ENCODE measurements around a stretch of chr10.

DNA sequence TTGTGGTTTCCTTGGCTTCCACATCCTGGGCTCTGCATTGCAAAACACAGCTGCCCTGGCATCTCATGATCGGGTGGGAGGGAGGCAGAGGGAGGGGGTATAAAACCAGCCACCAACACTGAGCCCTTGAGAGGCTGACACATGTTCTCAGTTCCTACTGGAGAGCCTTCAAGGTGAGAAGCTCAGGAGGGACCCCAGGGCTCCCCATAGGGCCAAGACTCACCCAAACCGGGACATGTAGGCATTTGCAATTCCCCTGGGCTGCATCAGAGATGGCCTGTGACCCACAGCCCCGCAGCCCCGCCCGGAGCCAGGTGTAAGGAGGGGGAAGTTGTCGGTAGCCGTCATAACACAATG is 61.4 kb downstream of the MKI67 start:
- PRO-cap, 3 experiments, result peak in 3 of 3 experiments; most common plus-strand start position 150 of the sequence (in 3)
- RAMPAGE, long total RNA, 4 experiments, result no peak in any of the 4 experiments
- RRBS, result 45% methylated on average over 4 of the region's 7 CpGs

DNA sequence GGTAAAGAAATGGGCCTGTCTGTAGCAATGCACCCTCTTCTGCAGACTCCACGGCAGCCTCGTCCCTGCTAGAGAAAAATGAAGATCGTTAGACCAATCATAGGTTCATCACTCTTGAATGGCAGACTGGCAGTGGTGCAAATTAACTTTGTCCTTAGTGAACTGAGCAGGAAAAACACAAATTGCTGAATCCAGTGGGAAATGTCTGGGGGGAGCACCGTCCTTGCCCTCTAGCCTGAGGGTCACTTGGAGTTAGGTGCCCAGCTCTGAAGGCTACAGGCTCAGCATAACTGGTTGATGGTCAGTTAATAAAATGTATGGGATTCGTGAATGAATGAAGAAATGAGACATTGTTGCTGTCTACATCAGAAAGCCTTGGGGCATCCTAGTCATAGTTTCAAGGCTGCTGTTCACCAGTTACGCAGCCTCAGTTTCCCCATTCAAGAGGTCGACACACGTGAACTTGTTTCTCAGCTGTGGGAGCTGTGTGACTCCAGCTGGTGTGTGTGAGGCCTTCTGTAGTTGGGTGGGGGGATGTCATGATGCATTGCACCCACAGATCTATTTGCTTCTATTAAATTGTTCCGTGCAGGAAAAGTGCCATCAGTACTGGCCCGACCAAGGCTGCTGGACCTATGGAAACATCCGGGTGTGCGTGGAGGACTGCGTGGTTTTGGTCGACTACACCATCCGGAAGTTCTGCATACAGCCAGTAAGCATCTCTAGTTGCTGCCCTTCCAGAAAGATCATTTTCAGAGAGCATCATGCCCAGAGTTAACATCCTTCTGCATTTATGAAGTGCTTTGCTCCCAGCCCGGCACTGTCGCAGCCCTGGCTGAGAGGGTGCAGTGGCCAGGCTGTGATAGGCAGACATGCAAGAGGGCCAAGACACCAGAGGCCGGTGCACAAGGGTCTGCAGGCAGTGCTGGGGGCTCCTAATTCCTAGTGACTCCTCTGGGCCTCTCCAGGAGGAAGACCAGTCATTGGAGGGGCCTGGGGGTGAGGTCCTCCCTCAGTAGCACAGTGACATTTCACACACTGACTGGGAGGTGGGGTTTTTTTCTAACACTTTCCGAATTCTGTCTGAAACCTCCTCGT is 60.4 kb downstream of the MKI67 start:
- PRO-cap, 3 experiments, result no peak in any of the 3 experiments
- RAMPAGE, long total RNA, 4 experiments, result no peak in any of the 4 experiments
- RRBS, result 82% methylated on average over 6 of the region's 20 CpGs

- PRO-cap, 3 experiments, result no peak in any of the 3 experiments
- RAMPAGE, long total RNA, 4 experiments, result start-site peak on the minus strand in 1 of 4 experiments, at chr10:128098949-128099116 at its widest, 6 reads per replicate
- RRBS, result no CpG with 5 or more reads among the region's 4 CpGs
Measured at GRCh38 chr10:128098867-128099329, 27.3 kb downstream of the MKI67 start.

DNA sequence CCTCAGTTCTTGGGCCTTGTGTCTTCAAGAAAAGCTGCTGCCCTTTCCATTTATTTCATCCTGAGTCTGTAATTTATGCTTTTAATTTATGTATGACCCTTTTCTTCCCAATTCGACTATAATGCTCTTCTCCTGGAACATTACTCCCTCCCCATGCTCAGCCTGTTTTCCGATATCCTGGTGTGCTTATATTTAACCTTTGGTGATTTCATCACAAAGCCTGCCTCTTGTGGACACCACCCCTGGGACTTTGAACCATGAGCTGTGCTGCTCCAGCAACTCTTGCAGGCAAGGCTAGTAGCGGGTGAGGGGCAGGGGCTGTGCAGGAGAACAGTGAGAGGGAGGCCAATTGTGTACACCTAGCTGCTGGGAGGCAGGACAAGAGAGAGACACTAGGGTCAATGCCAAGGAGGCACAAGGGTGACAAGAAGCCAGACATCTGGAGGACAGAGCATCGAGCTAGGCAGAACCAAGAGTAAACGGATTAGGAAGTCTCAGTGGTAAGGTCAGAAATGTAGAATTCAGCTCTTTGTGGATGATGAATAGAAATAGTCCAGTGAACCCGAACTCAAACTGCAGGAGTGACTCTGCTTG is 30.8 kb upstream of the MKI67 start:
- PRO-cap, 3 experiments, result no peak in any of the 3 experiments
- RAMPAGE, long total RNA, 4 experiments, result no peak in any of the 4 experiments
- RRBS, result no CpG with 5 or more reads among the region's 6 CpGs

GRCh38 chr10:128875962-128876385 is 591.1 kb upstream of the MGMT start:
- PRO-cap, 3 experiments, result no peak in any of the 3 experiments
- RAMPAGE, long total RNA, 4 experiments, result no peak in any of the 4 experiments
- RRBS, result no CpG with 5 or more reads among the region's 3 CpGs

DNA sequence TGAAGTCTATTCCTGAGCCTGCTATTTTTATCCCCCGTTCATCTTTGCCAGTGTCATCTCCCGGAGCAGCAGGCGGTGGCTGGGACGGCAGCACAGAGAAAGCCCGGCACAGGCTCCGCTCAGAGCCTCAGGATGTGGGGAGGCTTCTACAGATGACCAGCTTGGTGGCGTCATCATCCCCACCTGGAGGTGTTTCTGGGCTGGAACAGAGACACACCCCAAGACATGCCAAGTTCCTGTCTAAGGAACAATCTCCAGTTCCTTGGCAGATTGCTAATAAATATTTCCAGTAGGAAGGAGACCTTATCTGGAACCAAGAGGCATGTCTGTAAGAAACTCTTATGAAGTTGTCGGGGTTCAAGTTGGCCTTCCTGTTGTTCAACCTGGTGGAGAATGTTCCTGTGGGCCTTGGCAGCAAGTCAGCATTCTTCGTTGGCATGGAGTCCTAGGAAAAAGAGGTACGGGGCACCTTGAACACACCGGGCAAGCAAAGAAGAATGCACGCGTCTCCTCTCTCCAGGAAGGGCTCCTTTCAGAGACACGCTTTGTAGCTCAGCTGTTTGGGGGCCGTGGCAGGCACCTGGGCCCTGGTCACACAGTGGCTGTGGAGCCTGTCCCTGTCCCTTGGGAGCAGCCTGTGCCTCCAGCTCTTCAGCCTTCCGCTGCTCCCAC is 552.2 kb upstream of the MGMT start:
- PRO-cap, 3 experiments, result no peak in any of the 3 experiments
- RAMPAGE, long total RNA, 4 experiments, result no peak in any of the 4 experiments
- RRBS, result 82% methylated on average over 4 of the region's 16 CpGs

DNA sequence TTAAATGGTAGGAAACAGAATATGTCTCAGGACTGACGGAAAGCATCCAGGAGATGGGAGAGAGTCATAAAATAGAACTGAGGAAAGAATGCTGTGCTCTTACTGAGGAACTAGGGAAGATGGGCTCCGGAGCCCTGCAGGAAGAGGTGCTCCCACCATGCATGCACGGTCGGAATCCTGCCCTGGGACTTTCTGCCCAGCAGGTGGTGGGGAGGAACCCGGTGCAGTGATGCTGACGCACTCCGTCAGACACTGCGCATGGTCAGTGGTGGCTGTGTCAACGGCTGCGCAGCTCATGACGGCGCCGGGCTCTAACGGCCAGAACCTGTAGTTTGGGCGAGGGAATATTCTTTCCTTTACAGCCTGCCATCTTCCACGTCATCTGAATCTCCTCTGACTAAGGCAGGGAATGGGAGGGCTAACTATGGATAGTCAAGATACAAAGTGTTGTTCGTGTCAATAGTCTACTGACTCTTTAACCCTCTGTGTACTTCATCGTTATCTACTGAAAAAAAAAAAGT is 189.2 kb upstream of the MGMT start:
- PRO-cap, 3 experiments, result no peak in any of the 3 experiments
- RAMPAGE, long total RNA, 4 experiments, result no peak in any of the 4 experiments
- RRBS, result 91% methylated on average over 9 of the region's 18 CpGs

- PRO-cap, 3 experiments, result no peak in any of the 3 experiments
- RAMPAGE, long total RNA, 4 experiments, result no peak in any of the 4 experiments
- RRBS, result 98% methylated on average over 2 of the region's 15 CpGs
Measured at GRCh38 chr10:129624246-129624946, 157.4 kb downstream of the MGMT start.

GRCh38 chr10:129949569-129949805 is 14.6 kb downstream of the EBF3 start:
- PRO-cap, 3 experiments, result no peak in any of the 3 experiments
- RAMPAGE, long total RNA, 4 experiments, result no peak in any of the 4 experiments
- RRBS, result no CpG with 5 or more reads among the region's 6 CpGs

- PRO-cap, 3 experiments, result no peak in any of the 3 experiments
- RAMPAGE, long total RNA, 4 experiments, result no peak in any of the 4 experiments
- RRBS, result 10% methylated on average over 41 of the region's 98 CpGs
Measured at GRCh38 chr10:129964635-129965810, 949 bp upstream of the EBF3 start.

GRCh38 chr10:131808976-131809410 is 91.8 kb upstream of the PPP2R2D start:
- PRO-cap, 3 experiments, result no peak in any of the 3 experiments
- RAMPAGE, long total RNA, 4 experiments, result no peak in any of the 4 experiments
- RRBS, result no CpG with 5 or more reads among the region's 7 CpGs

GRCh38 chr10:131905969-131906482 is 5.2 kb downstream of the PPP2R2D start:
- PRO-cap, 3 experiments, result no peak in any of the 3 experiments
- RAMPAGE, long total RNA, 4 experiments, result no peak in any of the 4 experiments
- RRBS, result no CpG with 5 or more reads among the region's 2 CpGs

- PRO-cap, 3 experiments, result no peak in any of the 3 experiments
- RAMPAGE, long total RNA, 4 experiments, result no peak in any of the 4 experiments
- RRBS, result no CpG with 5 or more reads among the region's 31 CpGs
Measured at GRCh38 chr10:131917950-131918975, 17.5 kb downstream of the PPP2R2D start.

DNA sequence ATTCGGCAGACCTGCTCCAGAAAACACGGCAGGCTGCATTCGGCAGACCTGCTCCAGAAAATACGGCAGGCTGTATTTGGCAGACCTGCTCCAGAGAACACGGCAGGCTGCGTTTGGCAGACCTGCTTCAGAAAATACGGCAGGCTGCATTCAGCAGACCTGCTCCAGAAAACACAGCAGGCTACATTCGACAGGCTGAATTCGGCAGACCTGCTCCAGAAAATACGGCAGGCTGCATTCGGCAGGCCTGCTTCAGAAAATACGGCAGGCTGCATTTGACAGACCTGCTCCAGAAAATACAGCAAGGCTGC is 38.6 kb downstream of the PPP2R2D start:
- PRO-cap, 3 experiments, result no peak in any of the 3 experiments
- RAMPAGE, long total RNA, 4 experiments, result no peak in any of the 4 experiments
- RRBS, result no CpG with 5 or more reads among the region's 12 CpGs

DNA sequence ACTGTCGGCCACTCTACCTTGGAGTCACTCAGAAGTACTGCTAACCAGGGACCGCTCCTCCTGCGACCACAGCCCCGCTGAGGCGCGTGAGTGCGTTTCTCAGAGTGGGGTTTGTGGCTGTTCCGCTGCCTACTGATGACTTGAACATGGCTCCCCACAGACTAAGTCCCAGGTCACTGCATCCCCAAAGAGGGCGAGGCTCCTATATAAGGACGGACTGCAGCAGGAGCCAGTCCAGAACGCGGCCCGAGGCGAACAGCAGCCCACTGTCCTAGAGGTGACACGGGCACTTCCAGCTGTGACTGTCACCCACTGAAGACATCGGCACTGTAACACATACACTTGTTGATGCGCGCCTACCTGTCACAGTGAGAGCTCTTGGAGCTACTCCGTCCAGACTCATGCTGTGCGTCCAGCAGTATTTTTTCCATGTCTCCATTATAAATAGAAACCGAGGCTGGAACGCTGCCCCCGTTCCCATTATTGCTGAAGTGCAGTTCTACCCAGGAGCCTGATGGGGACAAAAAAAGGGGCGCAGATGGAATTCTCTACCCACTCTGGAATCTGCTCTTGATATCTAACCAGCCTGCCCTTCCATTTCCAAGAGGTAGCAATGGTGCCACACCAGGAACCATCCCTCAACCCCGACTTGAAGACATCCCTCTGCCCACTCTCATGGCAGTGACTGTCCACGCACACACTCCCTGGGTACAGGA is 8.1 kb downstream of the BNIP3 start:
- PRO-cap, 3 experiments, result no peak in any of the 3 experiments
- RAMPAGE, long total RNA, 4 experiments, result no peak in any of the 4 experiments
- RRBS, result no CpG with 5 or more reads among the region's 26 CpGs

- PRO-cap, 3 experiments, result no peak in any of the 3 experiments
- RAMPAGE, long total RNA, 4 experiments, result no peak in any of the 4 experiments
- RRBS, result no CpG with 5 or more reads among the region's 7 CpGs
Measured at GRCh38 chr10:132010935-132011440, 29.3 kb upstream of the BNIP3 start.

DNA sequence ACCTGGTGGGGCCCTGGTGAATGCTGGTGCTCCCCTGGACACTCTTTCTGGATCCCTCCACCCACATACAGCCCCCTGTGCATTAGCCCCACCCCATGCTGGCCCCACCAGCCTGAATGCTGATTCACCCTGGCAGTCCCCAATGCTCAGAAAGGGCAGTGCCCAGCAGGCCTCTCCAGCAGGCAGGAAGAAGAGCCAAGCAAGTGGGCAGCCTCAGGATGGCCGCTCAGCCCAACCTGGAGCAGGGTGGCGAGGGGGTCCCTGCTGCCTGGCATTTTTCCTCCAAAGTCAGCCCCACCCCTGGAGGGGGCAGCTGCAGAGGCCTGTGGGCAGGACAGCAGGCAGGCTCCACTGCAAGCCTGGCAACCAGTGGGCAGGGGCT is 1.7 kb upstream of the PWWP2B start:
- PRO-cap, 3 experiments, result peak in 3 of 3 experiments; most common plus-strand start position 178 of the sequence (in 3); most common minus-strand start position 141 of the sequence (in 1)
- RAMPAGE, long total RNA, 4 experiments, result no peak in any of the 4 experiments
- RRBS, result no CpG with 5 or more reads among the region's 2 CpGs

DNA sequence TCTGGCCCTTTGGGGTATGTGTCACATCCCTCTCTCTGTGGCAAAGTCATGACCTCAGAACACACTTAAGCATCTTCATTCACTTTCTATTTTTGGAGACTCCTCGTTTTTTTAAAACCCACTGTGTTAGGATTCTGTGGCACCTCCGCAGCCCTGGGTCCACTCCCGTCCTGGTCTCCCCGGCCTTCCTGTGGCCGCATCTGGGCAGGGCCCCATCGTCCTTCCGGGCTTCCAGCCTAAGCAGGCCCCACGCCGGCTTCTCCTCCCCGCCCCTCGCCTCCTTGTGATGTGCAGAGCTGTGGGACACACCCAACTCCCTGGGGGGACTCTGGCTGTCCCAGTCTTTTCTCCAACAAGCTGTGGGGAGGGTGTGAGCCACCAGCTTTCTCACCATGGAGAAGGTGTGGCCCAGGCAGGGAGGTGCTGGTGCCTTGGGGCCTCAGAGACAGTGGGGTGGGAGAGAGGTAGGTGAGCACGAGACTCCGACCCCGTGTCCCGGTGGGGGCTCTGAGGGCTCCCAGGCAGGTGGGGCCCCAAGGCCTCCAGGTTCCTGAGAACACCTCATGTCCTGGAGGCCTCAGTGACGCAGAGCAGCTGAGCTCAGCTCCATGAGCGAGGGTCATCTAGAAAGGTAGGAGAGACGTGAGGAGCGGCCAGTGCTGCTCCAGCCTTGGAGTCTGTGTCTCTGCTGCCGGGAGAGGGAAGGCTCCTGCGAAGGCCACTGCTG is 16.6 kb downstream of the PWWP2B start:
- PRO-cap, 3 experiments, result peak in 2 of 3 experiments; most common plus-strand start position 673 of the sequence (in 1); most common minus-strand start position 690 of the sequence (in 2)
- RAMPAGE, long total RNA, 4 experiments, result no peak in any of the 4 experiments
- RRBS, result 42% methylated on average over 4 of the region's 21 CpGs

- PRO-cap, 3 experiments, result peak in 1 of 3 experiments; most common minus-strand start chr10:132418154 (in 1)
- RAMPAGE, long total RNA, 4 experiments, result no peak in any of the 4 experiments
- RRBS, result no CpG with 5 or more reads among the region's 26 CpGs
Measured at GRCh38 chr10:132417675-132418514, 20.9 kb downstream of the PWWP2B start.

GRCh38 chr10:132418515-132419556 is 21.8 kb downstream of the PWWP2B start:
- PRO-cap, 3 experiments, result peak in 3 of 3 experiments; most common plus-strand start chr10:132419179 (in 2); most common minus-strand start chr10:132419030 (in 3)
- RAMPAGE, long total RNA, 4 experiments, result no peak in any of the 4 experiments
- RRBS, result 5% methylated on average over 3 of the region's 19 CpGs